AG04449 (cell line): ENCODE results near the genes AIRE, KRTAP10-5 and KRTAP10-8.

DNA sequence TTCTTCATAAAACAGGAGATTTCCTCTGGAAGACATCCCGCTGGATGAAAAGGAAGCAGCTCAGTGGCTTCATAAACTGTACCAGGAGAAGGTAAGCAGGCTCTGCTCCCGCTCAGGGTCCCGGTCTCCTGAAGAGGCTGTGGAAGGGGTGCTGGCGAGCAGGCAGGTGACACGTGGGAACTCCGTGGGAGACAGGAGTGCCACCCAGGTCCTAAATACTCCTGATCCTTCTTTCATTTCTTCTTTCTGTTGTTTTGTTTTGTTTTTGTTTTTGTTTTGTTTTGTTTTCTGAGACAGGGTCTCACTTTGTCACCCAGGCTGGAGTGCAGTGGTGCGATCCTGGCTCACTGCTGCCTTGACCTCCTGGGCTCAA is 34.1 kb upstream of the TRAPPC10 start:
- RRBS, result no CpG with 5 or more reads among the region's 7 CpGs

DNA sequence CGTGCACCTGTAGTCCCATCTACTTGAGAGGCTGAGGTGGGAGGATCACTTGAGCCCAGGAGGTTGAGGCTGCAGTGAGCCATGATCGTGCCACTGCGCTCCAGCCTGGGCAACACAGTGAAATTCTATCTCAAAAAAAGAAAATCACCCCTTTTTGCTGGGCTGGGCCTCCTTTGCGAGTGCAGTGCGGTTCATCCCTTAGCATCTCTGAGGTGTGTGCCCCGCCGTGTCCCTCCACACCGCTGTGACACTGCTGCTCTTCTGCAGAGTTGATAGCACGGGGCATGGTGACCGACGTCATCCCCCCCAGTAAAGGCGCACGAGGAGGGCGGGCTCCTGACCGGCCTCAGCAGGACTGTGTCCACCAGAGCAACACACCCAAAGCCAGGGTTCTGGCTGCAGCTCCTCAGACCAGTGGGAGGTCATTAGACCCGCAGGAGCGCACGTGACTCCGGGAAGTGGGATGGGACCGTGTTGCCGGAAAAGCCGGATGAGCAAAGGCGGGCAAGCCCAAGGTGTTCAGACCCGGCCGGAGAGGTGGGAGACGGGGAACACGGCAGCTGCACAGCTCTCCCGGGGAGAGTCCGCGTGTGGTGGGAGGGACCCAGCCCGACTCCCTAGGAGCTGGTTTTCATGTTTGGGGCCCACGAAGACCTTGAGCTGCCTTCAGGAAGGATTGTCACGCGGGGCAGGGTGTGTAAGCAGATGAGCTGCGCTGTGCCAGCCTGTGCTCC is 20.8 kb upstream of the TRAPPC10 start:
- RRBS, result 78% methylated on average over 5 of the region's 35 CpGs

- RRBS, result 3% methylated on average over 26 of the region's 42 CpGs
These were observed 448 bp downstream of the TRAPPC10 start for GRCh38 chr21:44012590-44012924.

DNA sequence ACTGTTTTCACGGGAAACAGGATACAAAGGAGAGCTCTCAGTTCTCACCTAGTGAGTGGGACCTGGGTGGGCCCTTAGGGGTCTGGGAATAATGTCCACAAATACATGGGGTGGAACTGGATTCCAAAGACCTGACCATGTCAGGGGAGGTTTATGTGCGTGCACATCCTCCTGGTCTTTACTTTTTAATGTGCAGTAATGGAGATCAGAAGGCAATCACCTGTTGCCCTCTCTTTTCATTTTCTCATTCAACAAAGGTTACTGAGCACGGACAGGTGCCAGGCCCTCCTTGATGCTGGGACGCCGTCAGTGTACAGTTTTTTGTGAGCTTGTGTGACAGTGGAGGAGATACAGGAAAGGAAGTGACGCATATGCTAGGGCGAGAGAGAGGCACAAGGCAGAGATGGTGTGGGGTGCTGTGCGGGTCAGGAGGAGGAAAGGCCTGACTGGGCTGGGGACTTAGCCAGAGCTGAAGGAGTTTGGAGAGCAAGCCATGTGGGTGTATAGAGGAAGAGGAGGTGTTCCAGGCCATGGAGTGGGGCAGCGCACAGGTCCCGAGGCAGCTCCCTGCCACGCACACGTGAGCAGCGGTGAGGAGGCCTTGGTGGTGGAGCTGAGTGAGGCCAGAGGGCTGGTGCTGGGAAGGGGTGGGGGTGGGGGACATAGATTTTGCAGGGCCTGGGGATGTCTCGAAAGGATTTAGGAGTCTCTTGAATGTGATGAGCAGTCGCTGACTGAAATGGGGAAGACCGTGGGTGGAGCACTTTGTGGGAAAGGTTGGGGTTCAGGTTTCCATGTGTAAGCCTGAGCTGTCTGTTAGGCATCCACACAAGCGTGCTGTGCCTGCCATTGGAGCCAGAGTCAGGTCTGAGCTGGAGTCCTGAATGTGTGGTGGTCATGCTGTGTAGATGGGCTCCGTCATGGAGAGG is 45.9 kb downstream of the TRAPPC10 start:
- RRBS, result no CpG with 5 or more reads among the region's 18 CpGs

DNA sequence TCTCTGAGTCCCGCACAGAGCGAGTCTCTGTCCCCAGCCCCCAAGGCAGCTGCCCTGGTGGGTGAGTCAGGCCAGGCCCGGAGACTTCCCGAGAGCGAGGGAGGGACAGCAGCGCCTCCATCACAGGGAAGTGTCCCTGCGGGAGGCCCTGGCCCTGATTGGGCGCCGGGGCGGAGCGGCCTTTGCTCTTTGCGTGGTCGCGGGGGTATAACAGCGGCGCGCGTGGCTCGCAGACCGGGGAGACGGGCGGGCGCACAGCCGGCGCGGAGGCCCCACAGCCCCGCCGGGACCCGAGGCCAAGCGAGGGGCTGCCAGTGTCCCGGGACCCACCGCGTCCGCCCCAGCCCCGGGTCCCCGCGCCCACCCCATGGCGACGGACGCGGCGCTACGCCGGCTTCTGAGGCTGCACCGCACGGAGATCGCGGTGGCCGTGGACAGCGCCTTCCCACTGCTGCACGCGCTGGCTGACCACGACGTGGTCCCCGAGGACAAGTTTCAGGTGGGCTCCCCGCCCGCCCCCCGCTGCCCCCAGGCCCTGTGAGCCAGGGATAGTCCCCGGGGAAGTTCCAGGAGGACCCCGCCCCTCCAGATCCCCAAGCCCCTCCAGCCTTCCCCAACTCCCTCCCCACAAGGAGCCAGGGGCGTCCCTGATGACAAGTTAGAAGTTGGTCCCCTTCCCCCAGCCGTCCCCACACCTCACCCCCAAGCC is at the start of gene AIRE:
Gene AIRE (plus strand): TSS at position 237 of the 709 bp plus-strand sequence.
- RRBS, result 4% methylated on average over 28 of the region's 62 CpGs

DNA sequence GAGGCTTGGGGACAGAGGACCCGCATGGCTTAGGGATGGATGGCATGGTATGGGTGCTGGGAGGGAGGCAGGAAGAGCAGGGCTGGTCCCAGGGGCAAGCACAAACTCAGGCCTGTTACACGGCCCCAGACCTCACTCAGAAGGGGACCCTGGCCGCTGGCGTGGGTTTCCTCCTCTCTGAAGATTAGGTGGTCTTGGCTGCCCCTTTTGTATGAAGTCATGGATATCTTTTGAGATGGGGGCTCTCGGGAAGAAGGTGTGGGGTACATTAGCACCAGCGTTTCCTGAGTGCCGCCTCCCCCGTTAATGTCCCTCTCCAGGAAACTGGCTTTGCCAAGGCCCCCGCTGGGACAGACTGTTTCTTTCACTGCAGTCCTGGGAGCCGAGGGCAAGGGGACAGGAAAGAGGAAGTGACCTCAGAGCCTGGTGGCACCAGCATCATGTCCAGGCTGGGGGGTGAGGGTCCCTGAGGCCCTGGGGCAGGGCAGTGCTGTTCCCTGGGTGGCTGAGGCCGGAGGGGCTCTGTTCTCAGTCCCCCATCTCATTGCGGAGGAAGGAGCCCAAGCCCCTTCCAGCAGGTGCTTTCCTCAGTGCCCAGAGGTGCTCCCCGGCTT is 5.7 kb downstream of the PFKL start:
- RRBS, result 100% methylated on average over 2 of the region's 13 CpGs

DNA sequence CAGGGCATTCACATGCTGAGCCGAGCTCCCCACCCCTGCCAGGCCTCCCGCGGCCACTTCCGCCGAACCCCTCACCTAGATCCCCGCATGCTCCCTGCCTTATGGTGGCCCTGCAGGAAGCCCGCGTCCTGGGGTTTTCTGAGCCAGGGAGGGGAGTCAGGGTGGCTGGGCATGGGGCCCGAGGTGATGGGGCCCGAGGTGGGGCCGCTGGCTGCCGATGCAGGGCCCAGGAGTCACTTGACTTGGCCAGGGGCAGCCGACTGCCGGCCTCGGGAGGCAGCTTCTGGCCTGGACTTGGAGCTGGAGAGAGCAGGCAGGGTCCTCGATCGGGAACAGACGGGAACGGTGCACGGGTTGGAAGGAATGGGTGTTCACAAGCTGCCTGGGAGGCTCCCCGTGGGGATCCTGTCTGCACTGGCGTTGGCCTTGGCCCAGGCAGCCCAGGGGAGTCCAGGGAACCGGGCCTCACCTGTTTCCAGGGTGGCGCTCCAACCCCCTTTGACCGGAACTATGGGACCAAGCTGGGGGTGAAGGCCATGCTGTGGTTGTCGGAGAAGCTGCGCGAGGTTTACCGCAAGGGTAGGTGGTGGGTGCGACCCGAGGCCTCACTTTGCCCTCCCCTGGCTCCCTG is 13.6 kb downstream of the CFAP410 start:
- RRBS, result no CpG with 5 or more reads among the region's 31 CpGs

- RRBS, result 3% methylated on average over 31 of the region's 49 CpGs
These were observed 3.5 kb upstream of the TRPM2 start for GRCh38 chr21:44349982-44350308.

- RRBS, result no CpG with 5 or more reads among the region's 7 CpGs
These were observed 706 bp downstream of the TRPM2 start for GRCh38 chr21:44354131-44354522.

DNA sequence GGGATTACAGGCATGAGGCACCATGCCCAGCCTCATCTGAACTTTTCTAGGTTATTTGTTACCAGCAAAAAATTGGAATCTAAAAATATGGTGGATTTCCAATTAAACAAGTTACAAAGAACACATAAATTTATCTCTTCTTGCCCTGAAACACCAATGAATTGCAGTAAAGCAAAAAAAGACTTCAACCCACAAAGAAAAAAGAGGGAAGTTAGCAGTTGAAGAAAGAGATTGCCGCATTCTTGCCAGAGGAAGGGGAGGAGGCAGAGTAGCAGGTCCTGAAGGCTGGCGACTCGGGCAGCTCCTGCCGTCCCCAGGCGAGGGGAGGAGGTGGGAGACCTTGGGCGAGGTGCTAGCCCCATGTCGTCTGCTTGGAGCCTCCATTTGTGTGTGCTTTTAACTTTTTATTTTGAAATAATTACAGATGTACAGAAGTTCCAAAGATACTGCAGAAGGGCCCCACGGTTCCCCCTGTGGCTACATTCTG is 6.6 kb downstream of the TRPM2 start:
- RRBS, result no CpG with 5 or more reads among the region's 8 CpGs

DNA sequence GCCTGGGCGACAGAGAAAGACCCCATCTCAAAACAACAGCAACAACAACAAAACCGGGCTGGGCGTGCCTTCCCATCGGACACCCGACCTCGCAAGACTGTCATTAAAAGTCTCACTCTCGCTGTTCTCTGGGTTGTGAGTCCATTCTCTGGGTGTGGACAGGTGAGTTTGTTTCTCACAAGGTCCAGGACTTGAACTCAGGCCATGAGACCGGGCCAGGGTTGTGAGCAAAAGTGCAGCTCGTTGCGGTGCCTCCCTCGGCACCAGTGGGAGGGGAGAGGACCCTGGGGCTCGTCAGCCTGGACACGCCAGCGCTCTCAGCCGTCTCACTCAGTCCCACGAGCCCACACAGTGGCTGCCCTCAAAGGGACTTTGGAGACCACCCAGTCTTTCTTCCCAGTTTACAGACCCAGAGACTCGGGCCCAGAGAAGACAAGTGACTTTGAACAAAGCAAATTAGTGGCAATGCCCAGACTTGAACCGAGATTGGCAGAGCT is 28.0 kb downstream of the LRRC3 start:
- RRBS, result no CpG with 5 or more reads among the region's 18 CpGs

- RRBS, result no CpG with 5 or more reads among the region's 21 CpGs
These were observed at the start of gene KRTAP10-5 for GRCh38 chr21:44580249-44580926. KRTAP10-5 (minus strand) TSS chr21:44580604.

DNA sequence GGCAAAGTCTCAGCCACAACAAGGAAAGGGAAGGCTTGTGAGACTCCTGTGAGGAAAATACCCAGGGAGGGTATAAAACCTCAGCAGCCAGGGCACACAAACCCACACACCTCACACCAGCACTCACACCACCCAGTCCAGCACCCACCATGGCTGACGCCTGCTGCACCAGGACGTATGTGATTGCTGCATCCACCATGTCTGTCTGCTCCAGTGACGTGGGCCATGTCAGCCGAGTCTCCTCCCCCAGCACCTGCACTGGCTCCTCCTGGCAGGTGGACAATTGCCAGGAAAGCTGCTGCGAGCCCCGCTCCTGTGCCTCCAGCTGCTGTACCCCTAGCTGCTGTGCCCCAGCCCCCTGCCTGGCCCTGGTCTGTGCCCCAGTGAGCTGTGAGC is at the start of gene KRTAP10-8:
Gene KRTAP10-8 (plus strand): TSS at position 128 of the 396 bp plus-strand sequence.
- RRBS, result no CpG with 5 or more reads among the region's 6 CpGs

GRCh38 chr21:44618727-44619455 is 7.0 kb downstream of the KRTAP10-8 start:
- RRBS, result no CpG with 5 or more reads among the region's 5 CpGs

DNA sequence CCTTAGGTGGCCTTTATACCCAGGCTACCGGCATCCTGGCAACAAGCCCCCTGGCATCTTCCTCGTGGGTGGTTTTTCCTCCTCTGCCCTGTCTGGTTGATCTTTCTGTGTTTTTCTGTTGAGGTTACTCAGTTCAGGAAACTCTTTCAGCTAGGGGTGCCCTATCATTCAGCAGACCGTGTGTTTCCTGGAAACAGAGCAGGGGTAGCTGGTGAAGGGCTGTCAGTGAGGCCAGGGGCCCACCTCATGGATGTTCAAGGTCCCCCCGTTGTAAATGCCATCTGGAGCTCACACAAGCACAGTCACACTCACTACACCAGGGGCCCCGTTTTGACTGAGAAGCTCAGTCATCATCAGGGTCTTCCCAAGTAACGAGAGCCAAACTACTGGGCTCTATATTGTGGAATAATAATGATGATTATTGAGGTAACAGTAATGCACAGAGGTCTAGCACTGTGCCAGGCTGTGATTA is 248 bp upstream of the KRTAP12-4 start:
- RRBS, result no CpG with 5 or more reads among the region's 6 CpGs

GRCh38 chr21:44836632-44837287 is 18.9 kb upstream of the SUMO3 start:
- RRBS, result 53% methylated on average over 7 of the region's 30 CpGs

DNA sequence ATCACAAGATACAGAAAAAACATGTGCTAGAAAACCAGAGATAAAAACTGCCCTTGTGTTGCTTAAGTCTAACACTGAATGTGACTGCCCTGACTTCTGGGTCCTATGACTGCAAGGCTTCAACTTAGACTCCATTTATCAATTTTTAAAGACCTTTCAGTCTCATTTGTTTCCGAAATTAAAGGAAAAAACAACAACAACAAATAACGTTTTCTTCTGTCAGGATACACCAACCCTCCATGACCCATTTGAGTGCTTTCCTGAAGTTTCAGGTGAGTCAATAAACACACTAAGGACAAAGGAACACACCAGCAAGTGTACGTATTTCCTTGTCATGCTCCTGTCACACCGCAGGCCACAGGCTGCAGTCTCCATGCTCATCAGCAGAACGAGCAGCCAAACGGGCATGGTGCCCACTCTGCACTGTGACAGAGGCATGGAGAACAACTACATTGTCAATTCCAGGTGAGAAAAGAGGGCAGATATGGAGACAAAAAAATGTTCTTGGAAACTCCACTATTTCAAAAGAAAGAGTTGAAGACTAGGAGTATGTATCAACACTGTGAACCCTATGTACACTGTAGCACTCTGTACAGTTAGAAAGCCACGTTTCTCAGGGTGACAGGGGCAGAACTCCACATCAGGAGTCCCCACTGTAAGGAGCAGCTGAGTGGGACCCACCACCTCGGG is 2.7 kb downstream of the PTTG1IP start:
- RRBS, result no CpG with 5 or more reads among the region's 8 CpGs

- RRBS, result 84% methylated on average over 8 of the region's 18 CpGs
These were observed 19.4 kb downstream of the ITGB2 start for GRCh38 chr21:44901386-44901698.

GRCh38 chr21:44923349-44924090 is 2.8 kb upstream of the ITGB2 start:
- RRBS, result no CpG with 5 or more reads among the region's 10 CpGs

GRCh38 chr21:44931029-44931873 is 8.6 kb upstream of the SLX9 start:
- RRBS, result 5% methylated on average over 30 of the region's 53 CpGs